ENCODE measurements around a stretch of chr6.

GRCh38 chr6:110509403-110510075, 33.1 kb upstream of the SLC22A16 start:
- PRO-cap = no peak

DNA sequence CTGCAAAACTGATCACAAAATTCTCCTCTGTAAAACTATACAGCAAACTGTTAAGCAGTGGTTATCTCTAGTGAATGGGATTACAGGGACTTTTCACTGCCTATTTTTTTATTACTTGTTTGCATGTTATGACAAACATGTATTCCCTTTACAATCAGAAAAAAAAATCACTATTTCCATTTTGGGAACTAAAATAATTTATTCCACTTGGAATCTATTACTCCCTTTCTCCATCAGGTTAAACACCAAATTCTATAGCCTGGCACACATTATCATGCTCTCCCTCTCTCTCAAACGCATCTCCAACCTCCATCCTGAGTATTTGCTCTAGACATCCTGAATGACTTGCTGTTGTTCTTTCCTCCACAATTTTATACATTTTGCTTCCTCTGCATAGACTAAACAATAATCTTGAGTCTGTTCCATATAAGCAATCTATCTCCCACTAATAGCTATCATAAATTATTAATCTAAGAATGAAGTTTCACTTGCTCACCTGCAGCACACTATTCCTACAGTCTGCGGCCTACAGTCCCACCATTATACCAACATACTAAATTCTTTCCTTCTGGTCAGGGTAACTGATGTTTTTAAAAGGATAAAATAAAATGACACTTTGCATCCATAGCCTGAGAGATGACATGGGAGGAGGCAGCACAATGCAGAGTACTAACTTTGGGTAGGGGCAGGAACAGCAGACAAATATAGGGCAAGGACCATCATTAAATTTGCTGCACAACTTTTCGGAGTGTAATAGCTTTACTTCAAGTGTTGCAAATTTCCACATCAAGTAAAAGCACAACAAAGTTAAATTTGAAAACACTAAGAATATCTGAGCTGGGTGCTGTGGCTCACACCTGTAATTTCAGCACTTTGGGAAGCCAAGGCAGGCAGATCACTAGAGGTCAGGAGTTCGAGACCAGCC, 32.5 kb downstream of the CDK19 start:
- PRO-cap = no peak

DNA sequence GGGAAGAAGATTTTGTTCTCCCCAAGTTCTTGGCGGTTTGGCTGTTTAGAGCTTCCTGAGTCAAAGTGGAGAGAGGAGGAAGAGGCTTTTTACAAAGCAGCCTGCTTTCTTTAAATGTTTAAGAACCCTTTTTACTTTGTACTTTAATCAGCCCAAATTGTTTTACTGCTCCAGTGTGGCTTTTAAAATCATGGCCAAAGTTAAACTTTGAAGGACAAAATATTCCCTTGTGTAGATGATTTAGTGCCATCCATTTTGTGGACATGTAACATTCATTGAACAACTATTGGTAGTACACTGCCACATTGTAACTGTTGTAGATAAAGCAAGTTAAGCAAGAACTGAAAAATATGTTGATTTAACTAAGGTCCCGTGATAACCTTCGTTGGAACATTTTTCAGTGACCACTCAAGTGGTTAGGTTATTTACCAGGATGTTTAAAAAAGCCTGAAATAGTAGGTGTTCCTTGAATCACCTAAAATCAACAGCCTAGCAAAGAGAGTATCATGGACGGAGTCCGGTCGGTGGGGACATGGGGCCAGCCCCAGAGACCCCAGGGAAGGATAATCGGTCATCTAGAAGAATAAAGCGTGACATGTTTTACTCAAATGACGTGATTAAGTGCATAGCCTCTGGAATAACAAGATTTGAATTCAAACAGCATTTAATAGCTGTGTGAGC, 2.5 kb downstream of the AMD1 start:
- PRO-cap = no peak

GRCh38 chr6:111029989-111030648, 48.3 kb downstream of the RPF2 start:
- PRO-cap = no peak

GRCh38 chr6:111126850-111127232, 39.5 kb downstream of the SLC16A10 start:
- PRO-cap = no peak

- PRO-cap = no peak
These were observed 17.8 kb downstream of the MFSD4B start for GRCh38 chr6:111276749-111277562.

GRCh38 chr6:111417173-111417694, 65.8 kb downstream of the REV3L start:
- PRO-cap = no peak

GRCh38 chr6:111475444-111476138, 7.4 kb downstream of the REV3L start:
- PRO-cap = no peak

- PRO-cap = no peak
These were observed 29.4 kb downstream of the TRAF3IP2 start for GRCh38 chr6:111576171-111576807.

- PRO-cap = no peak
These were observed 2.6 kb downstream of the TRAF3IP2 start for GRCh38 chr6:111603016-111603503.

- PRO-cap = bidirectional peak, plus-strand start at chr6:111605444, minus-strand start at chr6:111605219
These were observed 633 bp downstream of the TRAF3IP2 start for GRCh38 chr6:111604761-111605728.

DNA sequence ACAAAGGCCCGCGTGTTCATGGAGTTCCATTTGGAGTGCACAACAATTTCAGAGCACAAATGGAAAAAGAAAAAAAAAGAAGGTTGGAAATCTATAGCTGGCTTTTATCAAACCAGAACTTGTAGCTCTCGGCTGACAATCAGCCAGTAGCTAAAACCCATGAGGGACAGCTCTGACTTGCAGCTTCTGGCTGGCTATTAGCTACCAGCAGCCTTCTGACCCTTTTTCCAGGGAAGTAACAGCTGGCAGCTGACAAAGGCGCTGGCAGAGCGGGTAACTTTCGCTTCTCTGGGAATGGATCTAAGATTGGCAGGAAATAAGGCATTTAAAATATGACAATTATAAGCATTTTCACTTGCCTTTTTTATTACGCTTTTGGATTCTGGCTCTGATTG, 20.4 kb upstream of the TRAF3IP2 start:
- PRO-cap = no peak

DNA sequence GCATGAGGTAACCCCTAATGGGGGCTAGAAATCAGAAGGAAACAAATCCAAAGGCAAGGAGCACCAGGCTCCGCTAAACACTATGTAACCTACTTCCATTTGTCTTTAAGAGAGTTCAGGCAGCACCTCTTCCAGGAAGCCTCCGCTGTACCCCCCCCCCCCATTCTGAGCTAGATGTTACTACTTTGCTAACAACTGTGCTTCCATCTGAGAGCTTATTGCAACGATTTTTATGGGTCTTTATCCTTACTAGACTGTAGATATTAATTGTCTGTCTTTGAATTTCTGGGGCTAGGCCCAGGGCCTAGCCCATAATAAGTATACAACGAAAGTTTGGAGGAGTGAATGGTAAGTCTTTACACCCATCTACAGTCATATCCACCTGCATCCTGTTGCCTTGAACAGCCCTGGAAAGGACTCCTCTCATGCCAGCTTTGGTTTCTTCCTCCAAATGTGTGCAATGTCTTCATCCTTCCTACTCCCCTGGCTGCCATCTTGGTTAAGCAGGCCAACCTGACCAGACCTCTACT, 49.3 kb upstream of the TRAF3IP2 start:
- PRO-cap = no peak

DNA sequence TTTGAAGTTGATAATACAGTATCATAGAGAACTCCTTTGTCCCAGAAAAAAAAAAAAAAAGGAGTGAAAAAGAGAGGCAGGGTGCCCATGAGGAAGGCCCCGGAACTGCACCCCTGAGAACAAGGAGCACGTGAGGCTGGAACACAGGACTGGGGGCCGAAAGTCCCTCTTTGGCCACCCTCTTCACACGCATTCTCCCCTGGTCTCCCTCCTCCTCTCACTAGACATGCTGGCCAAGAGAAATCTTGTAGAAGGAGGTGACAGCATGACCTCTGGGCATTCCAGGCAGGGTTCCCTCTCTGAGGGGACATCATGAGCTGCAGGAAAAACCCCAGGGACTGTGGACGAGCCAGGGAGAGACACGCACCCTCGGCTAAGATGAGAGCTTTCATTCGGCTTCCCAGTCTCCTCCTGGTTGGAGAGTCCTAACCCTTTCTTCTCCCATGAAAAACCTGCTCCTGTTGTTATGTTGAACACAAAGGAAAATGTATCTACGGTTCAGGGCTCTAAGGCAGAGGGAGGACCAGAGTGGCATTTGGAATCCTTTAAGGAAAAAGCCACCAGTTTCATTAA, 62.9 kb upstream of the TRAF3IP2 start:
- PRO-cap = no peak

DNA sequence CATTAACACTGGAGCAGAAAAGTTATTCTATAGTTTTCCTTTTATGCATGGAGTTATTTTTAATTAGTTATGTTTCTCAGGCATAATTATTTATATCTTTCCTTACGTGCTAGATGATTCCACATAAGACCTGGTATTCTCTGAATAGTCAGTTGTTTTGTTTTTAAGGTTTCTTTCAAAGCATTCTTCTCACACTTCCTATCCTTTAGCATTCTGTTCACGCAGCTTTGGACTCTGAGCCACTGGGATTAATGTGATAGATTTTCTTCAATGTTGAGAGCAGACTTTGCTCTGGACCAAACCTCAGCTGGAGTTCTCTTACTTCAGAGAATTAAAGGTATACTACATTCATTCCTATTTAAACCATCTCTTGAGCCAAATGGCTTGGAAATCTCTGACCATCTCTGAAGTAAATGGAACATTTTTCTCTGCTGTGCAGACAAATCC, 70.7 kb upstream of the TRAF3IP2 start:
- PRO-cap = no peak

DNA sequence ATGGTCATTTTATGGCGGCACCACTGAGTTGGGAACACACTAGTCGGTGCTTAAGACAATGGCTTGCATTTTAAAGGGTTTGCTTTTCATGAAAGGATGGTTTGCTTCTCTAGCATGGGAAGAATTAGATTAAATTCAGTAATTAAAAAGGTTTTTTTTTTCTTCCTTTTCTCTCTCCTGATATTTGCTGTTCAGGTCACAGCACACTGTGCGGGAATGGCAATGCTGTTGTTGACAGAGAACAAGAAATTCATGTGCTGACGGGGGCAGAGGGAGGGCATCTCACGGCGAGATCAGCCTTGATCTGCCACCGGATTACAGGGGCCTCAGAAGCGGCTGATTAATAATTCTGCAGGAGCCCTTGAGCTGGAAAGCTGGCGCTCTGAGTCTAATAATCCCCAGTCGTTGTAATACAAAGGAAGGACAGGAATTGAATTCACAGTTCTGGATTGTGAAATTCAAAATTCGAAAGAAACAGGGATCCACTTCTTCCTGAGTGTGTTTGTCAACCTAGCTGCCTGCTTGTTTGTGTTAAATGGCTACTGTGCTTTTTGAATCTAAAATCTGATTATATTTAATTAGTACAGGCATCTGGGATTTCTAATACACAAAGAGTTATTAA, 80.9 kb upstream of the TRAF3IP2 start:
- PRO-cap = no peak

- PRO-cap = no peak
These were observed 106.8 kb upstream of the TRAF3IP2 start for GRCh38 chr6:111712360-111712989.

- PRO-cap = no peak
These were observed 118.8 kb upstream of the TRAF3IP2 start for GRCh38 chr6:111724588-111724822.

DNA sequence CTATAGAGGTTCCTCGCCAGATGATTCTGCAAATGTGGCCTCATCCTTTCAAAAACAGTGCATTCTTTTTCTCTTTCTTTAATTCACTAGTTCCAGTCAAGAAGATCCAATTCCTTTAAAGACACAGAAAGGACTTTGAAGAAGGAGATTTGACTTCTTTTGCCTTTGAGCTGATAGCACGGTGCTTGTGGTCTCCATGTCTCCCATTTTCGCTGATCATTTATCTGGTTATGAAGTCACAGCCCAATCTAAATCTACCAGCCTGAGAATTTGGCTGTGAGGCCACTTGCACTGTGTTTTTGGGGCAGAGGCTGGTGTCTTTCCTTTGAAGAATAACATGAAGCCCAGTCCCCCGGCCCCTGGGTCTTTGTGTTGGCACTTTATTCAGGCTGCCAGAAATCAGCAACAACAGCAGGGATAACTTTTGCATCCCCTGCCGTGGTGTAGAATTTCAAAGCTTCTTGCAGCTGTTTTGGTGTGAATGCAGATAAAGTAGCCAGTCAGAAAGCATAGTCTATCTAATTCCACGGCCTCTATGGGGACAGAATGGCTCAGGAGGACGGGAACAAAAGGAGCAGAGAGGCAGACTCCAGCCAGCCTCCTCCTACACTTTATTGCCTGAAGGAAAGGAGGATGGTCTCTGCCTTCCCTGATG, 125.6 kb upstream of the TRAF3IP2 start:
- PRO-cap = no peak

DNA sequence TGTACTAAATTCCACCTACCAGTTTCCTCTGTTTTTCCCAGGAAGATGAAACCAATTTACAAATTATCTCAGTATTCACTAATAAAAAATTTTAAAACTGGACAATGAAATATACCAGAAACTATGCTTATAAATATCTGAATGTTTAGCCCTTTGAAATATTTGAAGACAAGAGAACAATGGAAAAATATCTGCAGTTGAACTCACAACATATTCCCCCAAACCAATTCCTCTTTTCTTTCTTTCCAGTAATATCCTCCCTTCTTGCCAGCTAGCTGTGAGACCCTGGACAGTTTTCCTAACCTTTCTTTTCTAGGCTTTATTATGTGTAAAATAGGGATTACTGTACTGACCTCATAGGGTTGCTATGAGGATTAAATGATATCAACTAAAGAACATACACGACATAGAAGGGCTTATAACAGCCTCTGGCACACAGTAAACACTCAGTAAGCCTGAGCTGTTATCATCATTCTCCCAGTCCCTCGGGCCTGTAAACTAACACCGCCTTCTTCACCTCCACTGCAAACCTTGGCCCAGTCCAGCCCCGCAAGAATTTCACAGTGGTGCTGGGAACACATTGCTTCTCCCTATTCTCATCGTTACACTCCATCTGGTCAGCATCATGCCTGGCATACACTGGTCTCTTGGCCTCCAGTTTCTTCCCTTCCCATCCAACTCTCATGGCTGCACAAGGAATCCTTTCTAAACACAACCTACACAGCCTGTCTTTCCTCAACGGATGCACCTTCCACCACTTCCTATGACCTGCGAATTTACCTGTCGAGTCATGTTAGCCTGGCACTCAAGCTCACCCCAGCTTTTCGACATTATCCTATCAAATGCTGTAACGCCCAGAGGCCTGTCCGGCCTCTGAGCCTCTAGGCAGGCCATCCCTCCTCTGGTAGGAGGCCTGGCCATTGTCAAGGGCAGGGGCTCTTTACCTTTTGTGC, 92.2 kb downstream of the FYN start:
- PRO-cap = no peak